GM23248 (cell line): Measurements from ENCODE around the genes YIPF5, LARS1 and SPINK1.

- RAMPAGE, long total RNA, result no peak
These were observed 997 bp upstream of the NR3C1 start for GRCh38 chr5:143404643-143404723.

- RAMPAGE, long total RNA, result no peak
These were observed 201.7 kb upstream of the NR3C1 start for GRCh38 chr5:143605089-143605737.

- RAMPAGE, long total RNA, result no peak
These were observed 787 bp downstream of the YIPF5 start for GRCh38 chr5:144169614-144170130.

GRCh38 chr5:144170131-144171103 lies at the start of gene YIPF5:
YIPF5 (minus strand) TSS chr5:144170659.
- RAMPAGE, long total RNA, result start-site peak on the minus strand at chr5:144170559-144170650, 1,295 and 1,819 reads in 2 replicates

GRCh38 chr5:145542895-145543374 lies 292.2 kb downstream of the PRELID2 start:
- RAMPAGE, long total RNA, result no peak

DNA sequence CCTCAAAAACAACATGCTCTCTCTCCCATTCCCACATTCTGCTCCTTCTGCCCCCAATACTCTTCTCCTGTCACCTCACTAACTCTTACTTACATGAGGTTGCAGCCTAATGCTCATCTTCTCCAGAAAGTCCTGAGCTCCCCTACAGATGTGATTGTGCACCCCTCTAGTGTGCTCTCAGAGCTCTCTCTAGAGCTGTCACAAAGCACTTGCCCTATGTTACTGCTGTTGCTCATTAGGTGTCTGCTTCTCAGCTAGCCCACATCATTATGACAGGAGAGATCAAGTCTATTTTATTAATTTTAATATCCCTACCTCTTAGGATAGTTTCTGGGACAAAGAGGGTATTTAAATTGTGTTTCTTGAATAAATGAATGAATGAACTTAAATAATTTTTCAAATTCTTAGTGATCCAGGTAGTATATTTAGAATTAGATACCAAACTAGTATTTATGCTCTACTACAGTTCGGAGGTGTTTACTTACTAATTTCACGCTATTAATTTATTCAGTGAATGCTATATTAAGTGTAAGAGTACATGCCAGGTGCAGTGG lies 286.1 kb downstream of the PRELID2 start:
- RAMPAGE, long total RNA, result no peak

GRCh38 chr5:145946367-145947025 lies 10.1 kb downstream of the SH3RF2 start:
- RAMPAGE, long total RNA, result no peak

DNA sequence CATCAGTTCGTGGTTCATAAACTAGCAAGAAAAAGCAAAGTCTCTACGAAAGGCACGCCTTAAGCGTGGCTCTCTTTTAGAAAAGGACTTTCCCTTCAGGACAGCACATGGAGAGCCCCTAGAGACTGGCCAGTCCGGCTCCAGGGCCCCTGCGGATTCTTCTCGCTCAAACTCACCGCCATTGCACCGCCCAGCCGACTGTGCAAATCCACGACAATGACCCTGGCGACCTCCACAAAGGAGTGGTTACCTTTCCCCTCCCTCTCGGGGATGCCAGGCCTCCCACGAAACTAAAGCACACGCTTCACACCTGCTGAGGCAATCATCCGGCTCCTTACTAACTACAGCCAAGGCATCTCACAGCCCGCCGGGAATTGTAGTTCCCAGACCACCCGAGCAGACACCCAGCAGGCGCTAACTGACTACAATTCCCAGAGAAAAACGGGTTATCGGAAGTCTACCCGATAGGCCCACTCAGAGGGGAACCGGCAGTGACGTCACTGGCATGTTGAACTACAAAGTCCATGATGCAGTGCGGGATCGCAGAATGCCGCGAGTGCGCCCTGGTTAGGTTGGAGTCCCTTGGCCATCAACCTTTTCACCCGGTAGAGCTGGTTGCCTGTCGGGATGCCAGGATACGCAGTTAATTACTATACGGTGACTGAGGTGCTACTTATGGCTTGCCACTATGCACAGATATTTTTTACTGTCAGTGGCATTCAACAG lies at the start of gene LARS1:
LARS1 (minus strand) TSS at position 339 of the 726 bp plus-strand sequence.
- RAMPAGE, long total RNA, result start-site peak on the minus strand centred at position 262 of the sequence, 126 bp wide, 826 and 1,069 reads in 2 replicates

DNA sequence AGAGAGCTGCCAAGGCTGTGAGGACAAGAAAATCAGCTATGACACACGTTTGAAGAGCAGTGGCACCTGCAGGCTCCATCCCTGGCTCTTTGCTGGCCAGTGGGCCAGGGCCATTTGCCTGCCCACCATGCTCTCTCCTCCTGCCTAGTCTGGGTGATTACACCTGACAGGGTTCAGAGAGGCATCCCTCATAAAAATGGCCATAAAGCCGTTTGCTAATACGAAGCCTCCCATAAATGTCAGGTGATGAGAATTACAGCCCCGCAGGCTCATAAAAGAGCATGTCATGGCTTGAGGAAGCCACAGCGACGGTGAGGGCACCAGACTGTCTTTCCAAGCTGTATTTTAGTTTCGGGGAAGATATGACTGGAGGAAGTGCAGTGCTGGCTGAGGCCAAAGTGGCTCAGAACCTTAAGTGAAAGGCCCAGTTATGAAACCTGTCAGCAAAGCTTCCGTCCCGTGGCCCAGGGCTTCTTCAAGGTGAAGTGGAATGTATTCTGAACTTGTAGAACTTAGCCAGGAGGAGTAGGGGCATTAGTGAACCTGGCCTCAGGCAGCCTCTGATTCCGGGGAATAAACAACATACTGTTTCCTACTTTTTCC lies 18.5 kb upstream of the TCERG1 start:
- RAMPAGE, long total RNA, result no peak

- RAMPAGE, long total RNA, result no peak
These were observed 407 bp downstream of the TCERG1 start for GRCh38 chr5:146447428-146448051.

DNA sequence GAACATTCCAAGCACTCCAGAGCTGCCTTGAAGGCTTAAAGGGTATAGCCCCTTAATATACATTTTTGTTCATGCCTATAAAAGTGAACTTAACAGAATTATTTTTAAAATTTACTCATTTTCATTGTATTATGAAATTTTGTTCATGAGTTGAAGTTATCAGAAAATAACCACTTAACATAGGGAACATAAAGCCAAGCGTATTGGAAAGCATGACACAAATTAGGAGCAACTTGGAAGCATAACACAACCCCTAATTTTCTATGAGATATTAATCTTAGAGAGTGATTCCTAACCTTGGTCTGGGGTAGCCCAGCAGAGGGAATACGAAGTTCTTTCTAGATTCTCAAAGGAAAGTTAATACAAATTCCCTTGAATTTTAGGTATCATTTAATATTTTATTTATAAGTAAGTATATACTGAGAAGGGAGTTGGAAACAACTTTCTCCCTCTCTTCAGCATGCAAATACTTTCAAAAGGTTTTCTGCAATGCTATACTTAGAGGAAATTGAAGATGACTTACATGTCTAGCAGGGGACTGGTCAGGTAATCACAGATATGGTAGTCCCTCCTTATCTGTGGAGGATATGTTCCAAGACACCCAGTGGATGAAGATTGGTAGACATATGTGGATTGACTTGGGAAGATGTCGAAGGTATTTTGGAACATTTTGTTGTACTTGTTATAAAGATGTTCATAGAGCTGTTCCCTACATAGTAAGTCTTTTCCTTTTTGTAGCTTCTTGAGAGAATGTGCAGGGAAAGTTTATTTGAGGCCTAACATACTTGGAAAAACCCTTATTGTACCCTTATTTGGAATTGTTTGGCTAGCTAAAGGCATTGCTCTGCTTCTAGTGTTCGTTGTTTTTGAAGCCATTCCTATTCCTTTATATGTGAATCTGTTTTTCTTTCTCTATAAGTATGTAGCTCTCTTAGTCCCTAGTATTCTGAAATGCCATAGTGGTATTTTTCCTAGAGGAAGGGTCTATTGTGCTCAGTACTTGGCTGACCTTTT lies 26.0 kb downstream of the GPR151 start:
- RAMPAGE, long total RNA, result no peak

GRCh38 chr5:146667622-146668146 lies 151.7 kb upstream of the GPR151 start:
- RAMPAGE, long total RNA, result no peak

- RAMPAGE, long total RNA, result no peak
These were observed 106.4 kb downstream of the DPYSL3 start for GRCh38 chr5:147403485-147403917.

DNA sequence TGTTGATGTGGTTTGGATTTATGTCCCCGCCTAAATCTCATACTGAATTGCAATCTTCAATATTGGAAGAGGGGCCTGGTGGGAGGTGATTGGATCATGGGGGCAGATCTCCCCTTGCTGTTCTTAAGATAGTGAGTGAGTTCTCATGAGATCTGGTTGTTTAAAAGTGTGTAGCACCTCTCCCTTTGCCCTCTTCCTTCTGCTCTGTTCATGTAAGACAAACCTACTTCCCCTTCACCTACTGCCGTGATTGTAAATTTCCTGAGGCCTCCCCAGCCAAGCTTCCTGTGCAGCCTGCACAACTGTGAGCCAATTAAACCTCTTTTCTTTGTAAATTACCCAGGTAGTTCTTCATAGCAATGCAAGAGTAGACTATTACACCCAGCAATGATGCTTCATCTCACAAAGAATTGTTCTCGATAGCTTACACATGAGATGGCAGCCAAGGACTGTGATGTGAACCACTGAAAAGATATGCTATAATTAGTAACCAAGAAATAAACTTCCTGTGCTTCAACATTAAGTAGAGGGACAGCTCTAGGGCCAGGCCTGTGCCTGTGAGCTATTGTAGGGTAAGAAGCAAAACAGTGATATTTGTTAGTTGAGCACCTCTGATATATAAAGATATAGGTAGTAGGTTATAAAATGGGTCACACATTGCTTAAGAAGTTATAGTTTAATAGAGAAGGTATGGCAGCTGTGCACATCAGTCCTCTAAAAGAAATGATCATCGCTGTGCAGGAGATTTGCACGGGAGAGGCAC lies 41.7 kb upstream of the DPYSL3 start:
- RAMPAGE, long total RNA, result no peak

GRCh38 chr5:147721302-147721639 lies 61.3 kb downstream of the JAKMIP2 start:
- RAMPAGE, long total RNA, result no peak

DNA sequence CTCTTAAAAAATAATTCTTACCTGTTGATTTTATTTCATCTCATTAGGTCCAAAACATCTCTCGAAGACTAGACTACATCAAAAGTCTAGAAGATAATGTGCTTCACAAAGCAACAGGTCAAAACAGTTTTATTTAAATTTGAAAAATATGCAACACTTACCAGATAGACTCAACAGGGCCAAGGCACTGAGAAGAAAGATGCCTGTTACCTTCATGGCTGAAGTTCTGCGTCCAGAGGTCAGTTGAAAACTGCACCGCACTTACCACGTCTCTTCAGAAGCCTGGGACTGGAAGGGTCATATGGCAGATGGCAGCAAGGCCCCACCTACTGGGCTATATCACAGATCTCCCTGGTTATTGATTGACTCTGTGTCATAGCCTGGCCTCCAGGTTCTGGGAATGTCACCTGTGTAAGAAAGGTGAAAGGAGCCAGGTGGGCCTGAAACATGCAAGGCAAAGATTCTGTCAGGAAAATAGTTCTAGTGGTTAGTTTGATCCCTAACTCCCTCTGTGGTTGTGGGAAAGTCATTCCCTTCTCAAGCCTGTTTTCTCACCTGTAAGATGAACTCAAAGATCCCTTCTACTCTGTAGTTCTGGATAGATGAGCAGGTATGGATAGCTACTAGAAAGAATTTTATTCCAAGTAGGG lies at the start of gene SPINK1:
SPINK1 (minus strand) TSS at position 310 of the 650 bp plus-strand sequence.
- RAMPAGE, long total RNA, result no peak

DNA sequence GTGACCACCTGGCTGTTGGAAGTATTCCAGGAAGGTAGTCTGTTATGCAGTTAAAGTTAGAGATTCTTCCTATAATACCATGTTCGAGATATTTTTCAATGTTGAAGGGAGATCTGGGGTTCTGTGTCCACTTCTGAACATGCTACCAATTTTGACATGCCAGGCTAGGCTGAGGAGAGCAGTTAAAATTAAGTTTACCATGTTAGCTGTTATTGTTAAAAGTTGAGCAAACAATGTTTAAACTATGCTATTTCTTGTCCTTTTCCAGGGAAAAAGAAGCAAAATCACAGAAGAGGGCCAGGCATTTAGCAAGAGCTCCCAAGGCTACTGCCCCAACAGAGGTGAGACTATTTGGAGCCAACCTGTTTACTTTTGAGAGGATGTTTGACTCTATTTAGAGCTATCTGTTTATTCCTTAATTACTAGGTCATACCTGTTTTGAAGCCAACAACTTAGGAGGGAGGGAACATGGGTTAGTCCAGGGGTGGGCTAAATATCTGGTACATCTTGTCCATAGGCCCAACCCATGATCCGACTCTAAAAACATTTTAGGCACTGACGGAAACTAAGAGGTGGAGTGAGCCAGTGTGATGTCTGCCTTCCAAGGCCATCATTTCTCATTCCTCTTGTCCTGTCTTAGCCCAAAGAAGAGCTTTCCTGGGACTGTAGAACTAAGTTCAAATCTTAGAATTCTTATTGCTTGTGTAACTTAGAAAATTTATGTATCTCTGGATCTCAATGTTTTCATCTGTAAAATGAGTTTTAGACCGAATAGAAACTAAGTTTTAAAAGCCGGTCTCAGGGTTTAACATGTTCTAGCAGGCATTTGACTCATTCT lies 8.3 kb downstream of the SPINK5 start:
- RAMPAGE, long total RNA, result no peak

DNA sequence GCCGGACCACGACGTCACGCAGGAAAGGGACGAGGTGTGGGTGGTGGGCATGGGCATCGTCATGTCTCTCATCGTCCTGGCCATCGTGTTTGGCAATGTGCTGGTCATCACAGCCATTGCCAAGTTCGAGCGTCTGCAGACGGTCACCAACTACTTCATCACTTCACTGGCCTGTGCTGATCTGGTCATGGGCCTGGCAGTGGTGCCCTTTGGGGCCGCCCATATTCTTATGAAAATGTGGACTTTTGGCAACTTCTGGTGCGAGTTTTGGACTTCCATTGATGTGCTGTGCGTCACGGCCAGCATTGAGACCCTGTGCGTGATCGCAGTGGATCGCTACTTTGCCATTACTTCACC lies 455 bp downstream of the ADRB2 start:
- RAMPAGE, long total RNA, result no peak

DNA sequence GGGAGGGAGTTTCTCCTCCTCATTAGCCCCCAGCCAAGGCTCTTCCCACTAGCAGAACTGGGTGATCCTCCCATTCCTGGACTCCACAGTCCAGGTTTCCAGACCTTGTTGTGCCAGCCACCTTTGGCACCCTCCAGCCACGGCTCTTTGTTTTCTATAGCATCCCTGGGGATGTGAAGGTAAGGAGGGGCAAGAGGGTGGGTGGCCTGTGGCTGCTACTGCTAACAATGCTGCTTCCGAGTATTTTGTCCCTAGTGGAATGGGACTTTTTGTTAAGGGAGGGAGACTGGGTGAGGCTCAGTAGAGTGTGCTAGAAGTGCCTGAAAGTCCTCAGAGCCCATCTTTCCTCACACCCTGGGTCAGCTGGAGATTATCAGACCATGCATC lies 94.5 kb downstream of the ADRB2 start:
- RAMPAGE, long total RNA, result no peak

DNA sequence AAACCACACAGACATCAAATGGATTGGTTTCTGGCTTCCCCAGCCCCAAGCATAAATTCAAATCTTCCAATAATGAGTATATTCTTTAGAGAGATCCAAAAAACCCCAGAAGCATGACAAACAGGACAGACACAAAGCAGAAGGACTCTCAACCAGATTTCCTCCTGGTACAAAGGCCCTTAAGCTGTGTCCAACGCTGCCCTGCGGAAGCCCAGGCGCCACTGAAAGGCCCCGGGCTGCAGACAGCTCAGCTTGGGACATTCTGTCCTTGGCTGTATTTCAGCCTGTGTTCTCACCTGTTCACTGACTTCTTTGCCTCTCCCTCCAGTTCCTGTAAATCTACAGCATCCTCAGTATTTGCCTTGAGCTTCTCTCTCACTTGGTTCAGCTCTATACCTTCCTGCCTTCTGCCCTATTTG lies 96.6 kb downstream of the SH3TC2 start:
- RAMPAGE, long total RNA, result no peak